Myometrial cell (primary cell): ENCODE measurements around a stretch of chr2.

DNA sequence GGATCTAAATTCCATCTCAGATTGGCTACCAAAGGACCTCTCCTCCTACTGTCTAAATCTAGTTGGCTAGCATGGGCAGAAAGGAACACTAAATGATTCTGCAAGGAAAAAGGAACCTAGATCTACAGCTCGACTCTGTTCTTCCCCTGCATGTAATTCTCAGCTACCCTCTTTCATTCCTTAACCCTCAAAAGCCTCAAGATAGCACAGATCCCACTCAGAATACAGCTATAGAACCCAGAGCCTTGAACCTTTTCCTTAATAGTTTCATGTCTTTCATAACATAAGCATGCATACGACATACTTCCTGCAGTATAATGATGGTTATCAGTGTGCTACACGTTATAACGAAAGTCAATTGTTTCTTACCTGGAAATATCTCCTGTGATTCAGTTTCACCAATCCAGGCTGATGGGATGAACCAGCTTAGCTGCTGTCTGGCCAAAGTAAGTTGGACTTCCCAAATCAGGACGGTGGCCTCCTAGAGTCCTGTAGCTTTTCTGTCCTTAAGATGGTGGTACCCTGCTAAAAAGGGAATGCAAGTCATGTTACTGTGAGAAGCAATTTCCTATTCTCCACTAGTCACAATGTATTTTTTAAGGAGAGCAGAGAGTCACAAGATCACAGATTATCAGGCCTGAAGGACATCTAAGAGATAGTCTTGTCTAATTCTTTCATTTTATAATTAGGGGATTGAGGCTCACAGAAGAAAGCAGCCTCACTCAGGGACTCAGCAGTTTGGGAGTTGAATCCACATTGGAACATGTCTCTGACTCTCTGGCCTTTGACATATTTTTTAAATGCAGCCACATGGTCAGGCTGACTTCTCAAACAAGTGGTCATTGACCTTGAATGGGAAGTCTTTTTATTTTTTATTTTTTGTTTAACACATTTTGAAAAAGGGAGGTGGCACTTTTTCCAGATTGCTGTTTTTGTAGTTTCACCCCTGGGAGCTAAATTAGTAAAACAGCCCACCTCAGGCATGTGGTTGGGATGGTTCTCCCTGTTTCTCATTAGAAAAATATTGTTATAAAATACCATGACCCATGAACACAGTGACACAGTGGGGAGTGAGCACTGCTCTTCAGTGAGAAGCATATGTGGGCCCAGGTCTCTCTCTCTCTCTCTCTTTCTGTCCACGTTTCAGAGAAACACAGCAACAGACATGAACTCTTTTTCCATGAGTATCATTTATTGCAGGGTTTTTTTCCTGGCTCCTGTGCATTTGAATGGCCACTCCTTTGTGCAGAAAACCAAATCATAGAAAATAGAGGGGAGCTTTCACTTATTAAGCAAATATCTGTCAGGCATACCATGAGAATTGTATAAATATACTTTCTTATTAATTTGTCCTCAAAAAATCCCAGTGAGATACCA, 41.7 kb downstream of the CYRIA start:
- RAMPAGE, long total RNA, result no peak

DNA sequence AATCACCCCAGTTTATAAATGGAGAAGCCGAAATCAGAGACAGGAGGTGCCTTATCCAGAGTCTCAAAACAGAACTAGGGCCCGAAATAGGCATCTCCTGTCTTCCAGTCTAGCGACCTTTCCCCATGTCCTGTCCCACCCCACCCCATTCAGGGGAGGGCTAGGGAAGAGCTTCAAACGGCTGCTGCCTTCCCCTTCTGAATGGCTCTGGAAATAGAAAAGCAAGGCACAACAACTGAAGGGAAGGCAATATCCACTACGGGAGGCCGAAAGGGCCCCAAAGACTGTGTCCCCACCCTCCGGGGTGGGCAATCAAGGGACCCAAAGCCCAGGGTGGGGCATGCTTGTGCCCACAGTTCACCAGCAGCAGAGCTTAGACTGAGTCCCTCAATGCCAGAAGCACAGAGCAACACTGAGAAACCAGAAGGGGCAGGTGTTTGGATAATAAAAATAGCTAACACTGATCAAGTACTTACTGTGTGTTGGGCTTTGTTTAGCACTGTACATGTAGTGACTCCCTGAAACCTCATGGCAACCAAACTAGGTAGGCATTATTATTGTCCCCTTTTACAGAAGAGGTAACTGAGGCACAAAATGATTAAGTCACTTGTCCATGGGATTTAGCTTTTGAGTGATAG, 38.5 kb downstream of the CYRIA start:
- RAMPAGE, long total RNA, result no peak

- RAMPAGE, long total RNA, result no peak
These were observed 31.9 kb downstream of the CYRIA start for GRCh38 chr2:16633478-16634426.

- RAMPAGE, long total RNA, result no peak
These were observed 18.0 kb downstream of the CYRIA start for GRCh38 chr2:16647425-16648325.

GRCh38 chr2:16664004-16665156, 1.3 kb downstream of the CYRIA start:
- RAMPAGE, long total RNA, result no peak

DNA sequence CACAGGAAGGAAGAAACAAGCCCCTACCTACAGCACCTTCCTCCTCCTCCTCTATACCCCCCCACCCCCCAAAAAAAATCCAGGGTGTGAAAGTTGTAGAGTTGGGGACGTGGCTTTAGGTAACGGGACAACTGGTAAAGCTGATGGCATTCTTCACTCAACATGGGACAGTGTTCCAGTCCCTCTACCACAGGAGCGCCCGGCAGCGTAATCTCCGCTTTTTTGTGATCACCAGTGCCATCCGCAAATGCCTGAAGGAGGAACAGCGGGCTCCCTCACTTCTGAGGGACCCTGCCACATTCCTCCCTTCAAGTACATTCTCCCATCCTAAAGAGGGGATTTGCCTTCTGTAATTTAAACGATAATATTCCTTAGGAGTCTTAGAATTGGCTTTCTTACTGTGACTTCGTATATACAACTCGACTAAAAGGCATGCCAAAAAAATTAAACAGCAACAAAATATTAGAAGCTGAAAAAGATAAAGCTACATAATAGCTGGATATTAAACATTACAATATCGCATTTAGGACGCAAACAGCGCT, 2.5 kb upstream of the VSNL1 start:
- RAMPAGE, long total RNA, result no peak

DNA sequence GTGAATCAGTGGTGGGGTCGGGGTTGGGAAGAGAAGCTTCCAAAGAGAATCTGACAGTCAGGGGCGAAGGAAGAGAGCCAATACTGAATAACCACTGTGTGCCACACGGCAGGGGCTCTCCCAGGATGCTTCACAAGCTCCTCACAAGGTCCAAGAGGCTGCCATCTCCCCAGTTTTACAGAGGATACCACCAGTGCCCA, 78.4 kb downstream of the VSNL1 start:
- RAMPAGE, long total RNA, result no peak

- RAMPAGE, long total RNA, result no peak
These were observed 12.2 kb downstream of the SMC6 start for GRCh38 chr2:17741370-17741811.

DNA sequence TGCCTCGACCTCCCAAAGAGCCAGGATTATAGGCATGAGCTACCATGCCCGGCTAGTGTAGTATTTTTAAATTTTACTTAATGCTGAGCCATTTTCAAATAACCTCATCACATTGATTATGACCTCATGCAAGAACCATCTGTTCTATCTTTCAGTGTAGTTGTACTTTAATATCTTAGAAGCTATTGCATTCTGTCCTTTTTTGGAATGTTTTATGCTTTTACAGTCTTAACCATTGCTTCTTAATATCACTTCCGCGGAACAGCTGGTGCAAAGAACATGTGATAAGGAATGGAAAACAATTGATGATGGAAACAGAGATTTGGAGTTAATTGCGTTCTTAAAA, 2.7 kb downstream of the GEN1 start:
- RAMPAGE, long total RNA, result no peak

GRCh38 chr2:17757326-17757721, 3.4 kb downstream of the GEN1 start:
- RAMPAGE, long total RNA, result no peak

- RAMPAGE, long total RNA, result no peak
These were observed 16.6 kb upstream of the MSGN1 start for GRCh38 chr2:17799210-17800606.

- RAMPAGE, long total RNA, result no peak
These were observed 12.0 kb upstream of the MSGN1 start for GRCh38 chr2:17804138-17804807.

GRCh38 chr2:19281497-19281897, 76.9 kb downstream of the OSR1 start:
- RAMPAGE, long total RNA, result no peak

GRCh38 chr2:20080939-20081290, 29.5 kb upstream of the LAPTM4A start:
- RAMPAGE, long total RNA, result no peak

DNA sequence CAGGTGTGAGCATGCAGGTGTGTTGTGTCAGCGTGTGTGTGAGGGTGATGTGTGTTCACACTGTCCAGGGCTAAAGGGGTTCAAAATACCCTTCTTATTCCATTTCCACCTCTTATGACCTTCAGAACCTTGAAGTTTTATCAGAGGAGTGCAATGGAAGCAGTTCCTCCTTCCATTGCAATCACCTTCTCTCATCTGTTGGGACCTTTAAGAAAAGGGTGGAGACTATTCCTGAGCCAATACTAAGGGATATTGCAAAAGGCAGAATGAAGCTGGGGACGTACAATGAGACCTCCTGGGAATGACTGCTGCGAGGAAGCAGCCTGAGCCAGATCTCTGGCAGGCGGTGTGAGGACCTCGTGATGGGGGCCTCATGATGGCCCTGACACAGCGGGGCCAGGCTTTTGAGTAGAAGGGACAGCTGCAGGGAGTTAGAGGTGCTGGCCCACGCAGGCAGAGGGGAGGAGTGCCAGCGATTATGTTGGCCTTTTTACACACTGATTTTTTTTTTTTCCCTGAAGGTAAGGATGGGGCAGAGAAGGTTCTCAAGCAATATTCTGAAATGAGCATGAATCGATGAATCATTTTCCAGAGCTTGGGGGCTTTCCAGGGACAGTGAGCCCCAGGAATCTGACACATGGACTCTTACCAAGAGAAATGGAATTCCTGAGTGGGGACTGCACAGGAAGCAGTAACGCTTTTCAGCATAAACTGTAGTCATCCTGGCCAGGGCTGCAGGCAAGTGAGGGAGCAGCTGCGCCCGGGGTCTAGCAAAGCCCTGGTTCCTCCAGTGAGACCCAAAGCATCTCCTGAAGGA, 40.0 kb upstream of the LAPTM4A start:
- RAMPAGE, long total RNA, result no peak

DNA sequence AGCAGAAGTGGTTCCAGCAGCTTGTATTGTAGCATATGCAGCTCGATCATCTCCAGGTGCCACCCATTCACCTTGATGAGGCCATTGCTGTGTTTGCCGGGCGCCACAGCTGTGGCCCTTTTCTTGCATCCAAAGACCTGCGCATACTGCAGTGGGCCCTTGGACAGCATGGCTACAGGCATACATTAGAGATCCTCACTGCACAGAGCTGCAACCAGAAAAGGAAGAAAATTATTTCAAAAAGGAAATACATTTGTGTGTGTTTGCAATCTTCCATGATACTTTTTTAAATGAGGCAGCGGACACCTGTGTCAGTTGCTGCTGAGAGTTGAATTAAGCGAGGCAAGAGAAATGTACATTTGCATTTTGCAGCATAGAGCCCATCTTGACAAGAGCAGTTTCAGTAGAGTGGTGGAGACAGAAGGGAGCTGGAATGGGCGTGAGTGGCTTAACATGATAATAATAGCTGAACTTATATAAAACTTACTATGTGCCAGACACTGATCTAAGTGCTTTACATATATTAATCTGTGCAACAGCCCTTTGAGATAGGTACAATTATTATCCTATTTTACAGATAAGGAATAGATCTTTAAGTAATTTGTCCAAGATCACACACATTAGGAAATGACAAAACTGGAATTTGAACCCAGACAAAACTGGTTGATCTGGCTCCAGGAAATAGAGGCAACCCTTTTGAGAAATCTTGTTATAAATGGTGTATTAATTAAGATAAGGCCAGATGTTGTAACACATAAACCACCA, 68.9 kb downstream of the SDC1 start:
- RAMPAGE, long total RNA, result no peak

DNA sequence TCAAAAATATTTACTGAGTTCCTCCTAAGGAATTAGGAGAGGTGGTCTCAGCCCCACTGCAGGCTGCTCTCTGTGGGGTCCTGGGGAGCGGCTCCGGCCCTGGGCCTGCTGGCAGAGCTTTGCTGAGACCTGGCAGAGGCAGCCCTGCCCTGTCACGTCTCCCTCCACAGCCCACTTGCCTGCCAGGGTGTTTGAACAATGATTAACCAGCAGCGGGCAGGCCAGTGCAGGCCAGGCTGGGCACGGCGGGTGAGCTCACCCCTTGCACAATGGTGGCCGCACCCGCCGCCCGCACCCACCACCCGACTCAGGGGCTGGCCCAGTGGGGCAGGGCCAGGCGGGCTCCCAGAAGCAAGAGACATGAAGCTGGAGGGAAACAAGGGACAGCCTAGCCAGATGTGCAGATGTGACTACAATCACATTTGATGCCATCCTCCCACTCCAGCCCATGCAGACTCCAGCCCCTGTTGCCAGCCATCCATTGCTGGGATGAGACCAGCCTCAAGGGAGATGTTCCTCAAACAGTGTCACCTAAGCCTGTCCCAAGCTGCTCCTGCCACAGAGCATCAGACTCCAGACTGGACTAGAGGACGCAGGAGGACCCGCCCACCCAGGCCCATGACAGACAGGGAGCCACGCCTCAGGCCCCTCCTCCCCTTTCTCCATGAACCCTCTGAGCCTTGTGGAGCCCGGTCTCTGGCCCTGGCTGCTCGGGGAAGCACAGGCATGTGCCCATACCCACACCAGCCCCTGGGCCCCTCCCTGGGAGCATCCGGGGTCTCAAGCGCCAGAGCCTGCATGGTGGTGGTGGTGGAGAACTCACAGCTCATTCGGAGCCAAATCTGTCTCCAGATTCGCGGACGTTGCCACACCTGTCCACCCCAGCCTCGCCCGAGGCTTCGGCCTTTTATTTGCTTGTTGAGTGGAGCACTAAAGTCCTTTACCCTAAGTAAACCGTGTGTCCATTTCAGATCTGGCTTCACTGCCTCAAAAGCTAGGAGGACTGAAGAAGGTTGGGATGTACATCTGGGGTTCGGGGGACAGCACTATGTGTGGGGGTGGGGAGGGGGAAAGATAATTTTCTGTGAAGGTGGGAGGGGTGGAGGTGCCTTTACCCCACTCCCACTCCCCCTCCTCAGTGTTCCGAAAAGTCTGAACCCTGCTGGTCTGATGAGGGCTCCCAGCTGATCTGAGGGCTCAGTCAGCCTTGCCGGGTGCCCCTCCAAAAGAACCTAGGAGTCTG, 44.9 kb downstream of the SDC1 start:
- RAMPAGE, long total RNA, result no peak

DNA sequence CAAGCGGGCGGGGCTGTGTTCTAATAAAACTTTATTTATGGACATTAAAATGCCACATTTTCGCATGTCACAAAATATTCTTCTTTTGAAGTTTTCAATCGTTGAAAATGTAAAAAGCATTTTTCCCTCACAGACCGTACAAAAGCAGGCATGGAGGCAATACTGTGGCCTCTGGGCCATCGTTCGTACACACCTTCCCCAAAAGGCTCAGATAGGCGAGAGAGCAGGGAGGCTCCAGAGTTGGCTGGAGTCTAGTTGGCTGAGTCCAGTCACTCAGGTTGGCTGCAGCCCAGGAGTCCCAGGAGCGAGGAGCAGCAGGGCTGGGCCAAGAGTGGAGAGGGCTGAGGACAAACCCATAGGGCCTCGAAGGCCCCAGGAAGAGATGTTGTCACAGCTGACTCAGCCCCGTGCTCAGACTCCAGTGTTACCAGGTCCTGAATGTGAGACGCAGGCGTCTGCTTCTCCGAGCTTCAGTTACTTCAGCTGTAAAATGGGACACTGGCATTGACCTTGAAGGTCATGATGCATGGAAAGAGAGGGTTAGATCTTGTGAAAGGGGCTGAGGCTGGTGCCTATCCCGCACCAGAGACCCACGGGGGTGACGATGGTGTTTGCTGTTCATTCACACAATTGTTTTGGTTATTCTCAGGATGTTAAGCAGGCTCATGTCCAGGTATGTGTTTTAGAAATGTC, 42.4 kb downstream of the SDC1 start:
- RAMPAGE, long total RNA, result no peak

- RAMPAGE, long total RNA, result no peak
These were observed 23.9 kb downstream of the SDC1 start for GRCh38 chr2:20200672-20201799.

DNA sequence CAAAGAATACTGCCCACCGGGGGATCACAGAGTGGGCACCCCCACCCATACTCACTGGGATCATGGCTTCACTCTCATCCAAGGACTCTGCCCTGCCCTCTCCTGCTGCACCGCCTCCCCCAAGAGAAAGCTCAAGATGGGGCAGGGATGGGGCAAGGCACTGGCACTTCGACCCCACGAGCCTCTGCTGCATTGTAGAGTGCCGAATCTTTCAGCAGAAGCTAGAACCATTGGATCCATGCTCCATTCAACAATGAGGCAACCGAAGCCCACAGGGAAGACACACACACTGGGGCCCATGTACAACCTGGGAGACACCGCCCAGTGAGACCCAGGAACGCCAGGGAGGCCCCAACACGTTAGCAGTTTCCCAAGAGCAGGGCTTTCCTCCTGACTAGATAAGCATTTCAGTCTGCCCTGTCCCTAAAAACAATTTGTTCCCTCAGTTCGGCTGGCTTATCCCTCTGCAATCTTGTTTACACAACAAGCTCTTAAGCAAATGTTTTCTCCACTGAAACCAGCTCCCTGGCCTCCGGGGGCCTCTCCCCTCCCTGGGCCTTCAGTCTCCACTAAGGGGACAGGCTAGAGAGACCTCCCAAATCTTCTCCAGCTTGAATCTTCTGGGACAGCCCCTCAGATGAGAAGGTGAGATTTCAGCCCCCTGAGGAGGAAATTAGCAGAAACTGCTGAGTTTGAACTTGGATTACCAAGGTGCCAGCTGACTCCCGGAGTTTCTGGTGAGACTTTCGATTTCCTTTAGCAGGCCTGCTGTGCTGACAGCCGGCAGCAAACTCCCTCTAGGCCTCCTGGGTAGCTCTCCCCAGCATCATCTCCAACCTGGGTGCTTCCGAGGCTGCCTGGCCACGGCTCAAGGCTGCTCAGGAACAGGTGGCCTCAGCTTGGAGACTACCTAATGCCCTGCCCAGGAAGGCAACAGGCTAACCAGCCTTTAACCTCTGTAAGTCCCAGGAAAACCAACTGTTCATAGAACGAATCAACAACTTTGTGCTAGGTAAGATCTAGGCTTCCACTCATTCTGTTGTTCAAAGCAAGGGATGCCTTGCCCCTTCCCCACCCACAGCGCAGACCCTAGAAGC, 16.7 kb downstream of the SDC1 start:
- RAMPAGE, long total RNA, result no peak